Endometrial microvascular endothelial cells (primary cell): ENCODE results near the genes OR4F5, TTLL10 and DVL1.

GRCh38 chr1:65022-65568 is at the start of gene OR4F5:
Gene OR4F5, plus strand, starts transcription at chr1:65419.
- RAMPAGE, long total RNA = no peak

GRCh38 chr1:629051-629486 is 57.4 kb downstream of the OR4F16 start:
- RAMPAGE, long total RNA = no peak

- RAMPAGE, long total RNA = no peak
Measured at GRCh38 chr1:632004-632579, 54.4 kb downstream of the OR4F16 start.

GRCh38 chr1:904089-904985 is 19.4 kb upstream of the SAMD11 start:
- RAMPAGE, long total RNA = no peak

DNA sequence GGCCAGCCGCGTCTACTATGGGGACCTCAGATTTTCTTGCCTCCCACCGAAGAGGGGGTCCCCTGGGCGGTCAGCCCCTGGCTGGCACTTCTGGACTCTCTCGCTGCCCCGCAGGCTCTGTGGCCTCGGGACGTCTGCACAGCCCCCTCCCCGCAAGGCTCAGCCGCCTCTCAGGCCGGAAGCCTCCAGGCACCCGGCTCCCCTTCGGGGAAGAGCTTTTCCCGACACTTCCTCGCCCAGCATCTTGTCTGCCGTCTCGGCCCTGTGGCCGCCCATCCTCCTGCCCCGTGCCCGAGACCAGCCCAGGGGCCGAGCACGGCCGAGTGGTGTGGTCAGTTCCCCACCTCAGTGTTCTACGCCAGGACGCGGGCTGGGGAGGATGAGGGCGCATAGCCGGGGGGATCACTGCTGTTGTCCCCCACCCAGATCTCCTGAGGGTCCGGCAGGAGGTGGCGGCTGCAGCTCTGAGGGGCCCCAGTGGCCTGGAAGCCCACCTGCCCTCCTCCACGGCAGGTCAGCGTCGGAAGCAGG is 17.1 kb downstream of the SAMD11 start:
- RAMPAGE, long total RNA = no peak

- RAMPAGE, long total RNA = no peak
Measured at GRCh38 chr1:975750-976826, 5.8 kb downstream of the PERM1 start.

- RAMPAGE, long total RNA = no peak
Measured at GRCh38 chr1:1000432-1001453, 846 bp upstream of the HES4 start.

DNA sequence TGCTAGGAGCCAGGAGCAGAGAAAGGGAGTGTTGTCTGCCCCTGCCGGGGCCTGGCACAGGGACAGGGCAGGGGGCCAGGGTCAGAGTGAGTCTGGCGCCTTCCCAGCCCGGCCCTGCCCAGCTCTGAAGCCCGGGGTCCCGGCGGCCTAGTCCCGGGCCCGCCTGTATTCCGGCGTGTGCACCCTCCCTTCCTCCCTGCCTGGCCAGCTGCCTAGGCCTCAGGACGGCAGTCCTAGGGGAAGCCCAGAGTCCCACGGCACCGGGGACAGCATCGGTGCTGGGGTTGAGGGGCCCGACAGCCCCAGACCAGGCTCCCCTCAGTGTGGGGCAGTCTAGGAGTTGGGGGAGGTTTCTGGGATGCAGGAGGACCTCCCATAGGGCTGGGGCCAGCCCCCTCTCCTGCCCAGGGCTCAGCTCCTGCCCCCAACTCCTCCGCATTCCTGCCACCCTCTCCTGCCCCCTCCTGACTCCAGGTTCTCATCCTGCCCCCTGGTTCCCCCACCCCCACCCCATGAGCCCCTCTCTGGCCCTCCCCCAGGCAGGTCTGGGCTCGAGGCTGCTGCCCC is 5.3 kb downstream of the AGRN start:
- RAMPAGE, long total RNA = no peak

DNA sequence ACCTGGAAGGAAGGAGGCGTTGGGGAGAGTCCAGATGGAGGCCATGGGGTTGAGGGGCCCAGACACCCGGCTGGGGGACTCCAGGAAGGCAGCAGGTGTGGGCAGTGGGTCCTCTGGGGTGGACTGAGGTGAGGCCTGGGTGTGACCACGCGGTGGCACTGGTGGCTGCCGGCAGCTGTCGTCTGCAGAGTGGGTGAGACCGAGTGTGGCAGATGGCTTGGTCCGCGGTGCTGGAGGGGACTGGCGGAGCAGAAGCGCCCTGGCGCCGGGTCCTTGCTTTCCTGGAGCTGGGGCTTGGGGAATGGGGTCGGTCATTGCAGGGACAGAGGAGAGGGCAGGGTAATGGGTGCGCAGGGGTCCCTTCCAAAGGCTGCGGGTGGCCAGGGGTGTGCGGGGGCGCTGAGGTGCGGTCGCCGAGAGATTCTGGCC is 12.5 kb downstream of the AGRN start:
- RAMPAGE, long total RNA = no peak

DNA sequence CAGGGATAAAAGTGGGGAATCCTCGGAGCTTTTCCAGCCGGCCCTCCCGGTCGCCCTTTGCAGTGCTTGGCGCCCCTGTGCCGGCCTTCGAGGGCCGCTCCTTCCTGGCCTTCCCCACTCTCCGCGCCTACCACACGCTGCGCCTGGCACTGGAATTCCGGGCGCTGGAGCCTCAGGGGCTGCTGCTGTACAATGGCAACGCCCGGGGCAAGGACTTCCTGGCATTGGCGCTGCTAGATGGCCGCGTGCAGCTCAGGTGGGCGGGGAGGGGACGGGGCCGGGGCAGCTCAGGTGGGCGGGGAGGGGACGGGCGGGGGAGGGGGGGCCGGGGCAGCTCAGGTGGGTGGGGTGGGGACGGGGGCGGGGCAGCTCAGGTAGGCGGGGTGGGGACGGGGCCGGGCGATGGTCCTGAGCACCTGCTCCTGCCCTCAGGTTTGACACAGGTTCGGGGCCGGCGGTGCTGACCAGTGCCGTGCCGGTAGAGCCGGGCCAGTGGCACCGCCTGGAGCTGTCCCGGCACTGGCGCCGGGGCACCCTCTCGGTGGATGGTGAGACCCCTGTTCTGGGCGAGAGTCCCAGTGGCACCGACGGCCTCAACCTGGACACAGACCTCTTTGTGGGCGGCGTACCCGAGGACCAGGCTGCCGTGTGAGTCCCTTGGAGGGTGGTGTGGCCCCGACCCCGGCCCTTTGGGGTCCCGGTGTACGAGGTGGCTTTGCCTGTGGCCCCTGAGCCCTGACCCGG is 25.1 kb downstream of the RNF223 start:
- RAMPAGE, long total RNA = no peak

GRCh38 chr1:1071603-1072103 is 2.5 kb downstream of the RNF223 start:
- RAMPAGE, long total RNA = no peak

GRCh38 chr1:1166845-1167694 is 6.6 kb upstream of the TTLL10 start:
- RAMPAGE, long total RNA = no peak

GRCh38 chr1:1173463-1174259 is at the start of gene TTLL10:
Gene TTLL10, plus strand, starts transcription at chr1:1173880.
- RAMPAGE, long total RNA = no peak

- RAMPAGE, long total RNA = no peak
Measured at GRCh38 chr1:1237734-1238434, 5.8 kb downstream of the B3GALT6 start.

- RAMPAGE, long total RNA = no peak
Measured at GRCh38 chr1:1273236-1273596, 438 bp downstream of the UBE2J2 start.

- RAMPAGE, long total RNA = no peak
Measured at GRCh38 chr1:1274573-1275137, 1.0 kb upstream of the UBE2J2 start.

GRCh38 chr1:1308893-1309229 is 464 bp downstream of the PUSL1 start:
- RAMPAGE, long total RNA = no peak

GRCh38 chr1:1348777-1349521 is at the start of gene DVL1:
Gene DVL1, minus strand, starts transcription at chr1:1349418.
- RAMPAGE, long total RNA = no peak

DNA sequence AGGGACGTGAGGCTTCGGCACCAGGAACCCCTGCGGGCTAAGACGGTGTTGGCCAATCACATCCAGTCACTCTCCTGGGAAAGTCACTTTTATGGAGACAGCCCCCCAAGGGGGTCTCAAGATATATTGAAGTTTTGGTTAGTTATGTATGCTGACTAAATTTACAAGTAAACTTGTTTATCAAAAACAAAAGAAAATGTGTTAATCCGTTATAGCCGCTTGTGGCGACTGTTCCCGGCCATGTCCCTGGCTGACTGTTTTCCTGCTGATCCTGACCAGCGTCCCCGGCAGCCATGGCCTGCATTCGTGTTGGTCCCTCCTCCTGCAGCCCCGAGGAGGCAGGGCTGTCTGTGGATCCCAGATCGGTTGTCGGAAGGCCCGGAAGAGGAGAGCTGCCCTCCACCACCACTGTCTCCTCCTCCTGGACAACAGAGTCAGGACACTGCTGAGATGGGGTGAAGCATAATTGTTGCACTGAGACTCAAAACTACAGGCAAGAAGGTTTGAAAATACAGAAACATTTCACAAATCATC is 3.5 kb upstream of the MXRA8 start:
- RAMPAGE, long total RNA = no peak

GRCh38 chr1:1385936-1386983 is 11.3 kb upstream of the AURKAIP1 start:
- RAMPAGE, long total RNA = no peak